ENCODE measurements around a stretch of chr5.

GRCh38 chr5:93587917-93588594 lies 5.0 kb downstream of the NR2F1 start:
- PRO-cap, result no peak
- RRBS, result no CpG with 5 or more reads among the region's 71 CpGs

DNA sequence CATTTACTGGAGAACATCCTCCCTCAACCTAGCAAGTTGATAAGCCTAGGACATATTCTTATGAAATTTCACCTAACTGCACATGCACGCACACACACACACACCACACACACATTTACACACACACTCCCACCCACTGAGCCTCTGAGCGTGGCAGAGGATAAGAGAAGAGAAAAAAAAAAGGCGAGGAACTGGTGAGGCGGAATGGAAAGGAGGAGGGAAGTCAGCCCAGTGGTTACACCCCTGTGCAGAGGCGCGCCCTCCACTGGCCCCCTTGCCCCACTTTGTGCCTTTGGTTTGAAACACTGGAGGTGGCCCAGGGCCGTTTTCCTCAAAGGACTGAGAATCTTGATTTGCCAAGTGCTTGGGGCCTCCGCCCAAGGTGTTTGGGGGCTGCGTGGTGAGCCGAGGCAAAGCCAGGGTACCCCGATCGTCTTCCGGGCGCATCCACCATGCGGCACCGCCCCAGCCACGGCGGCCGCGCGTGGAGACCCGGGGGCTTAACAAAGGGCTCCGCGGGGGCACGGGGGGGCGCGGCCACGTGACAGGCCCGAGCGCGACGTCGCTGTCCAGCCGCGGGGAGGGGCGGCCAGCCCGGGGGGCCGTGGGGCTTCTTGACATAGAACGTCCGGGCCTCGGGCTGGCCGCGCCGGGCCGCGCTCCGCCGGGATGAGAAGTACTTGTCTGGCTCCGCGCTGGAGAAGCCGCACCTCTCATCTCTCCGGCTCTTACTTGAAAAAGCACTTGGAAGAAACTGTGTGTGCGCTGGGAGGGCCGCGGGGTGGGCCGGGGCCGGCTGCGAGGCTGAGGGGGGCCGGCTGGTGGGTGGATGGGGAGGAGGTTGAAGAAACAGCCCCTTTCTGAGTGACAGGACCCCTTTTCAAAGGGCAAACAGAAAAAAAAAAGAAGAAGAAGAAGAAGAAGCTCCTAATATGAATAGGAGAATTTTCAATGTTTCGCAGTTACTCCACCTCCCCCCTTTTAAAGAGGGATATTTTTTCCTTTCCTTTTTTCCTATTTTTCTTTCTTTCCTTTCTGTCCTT lies 21.0 kb downstream of the NR2F1 start:
- PRO-cap, result no peak
- RRBS, result 83% methylated on average over 19 of the region's 60 CpGs

DNA sequence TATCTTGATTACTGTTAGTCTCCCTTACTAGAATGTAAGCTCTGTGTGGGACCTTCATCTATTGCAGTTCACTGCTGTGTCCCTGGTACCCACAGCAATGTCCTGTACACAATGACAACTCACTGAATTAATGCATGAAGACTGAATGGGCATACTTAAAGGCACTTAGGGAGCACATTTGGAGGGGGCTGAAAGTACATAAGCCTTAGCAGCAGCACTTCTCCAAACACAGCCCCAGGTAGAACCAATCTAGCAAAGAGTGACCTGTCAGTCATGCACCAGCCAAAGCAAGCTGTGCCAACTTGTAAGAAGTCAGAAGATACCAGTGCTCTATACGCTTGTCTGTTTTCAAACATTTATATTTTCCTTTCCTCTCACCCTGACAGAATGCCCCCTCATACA lies 12.9 kb upstream of the POU5F2 start:
- PRO-cap, result no peak
- RRBS, result no CpG with 5 or more reads among the region's 1 CpG

- PRO-cap, result no peak
- RRBS, result no CpG with 5 or more reads among the region's 2 CpGs
These were observed 248.8 kb upstream of the FAM172A start for GRCh38 chr5:94360227-94360711.

- PRO-cap, result no peak
- RRBS, result no CpG with 5 or more reads among the region's 1 CpG
These were observed 208.0 kb downstream of the MCTP1 start for GRCh38 chr5:95076808-95077311.

DNA sequence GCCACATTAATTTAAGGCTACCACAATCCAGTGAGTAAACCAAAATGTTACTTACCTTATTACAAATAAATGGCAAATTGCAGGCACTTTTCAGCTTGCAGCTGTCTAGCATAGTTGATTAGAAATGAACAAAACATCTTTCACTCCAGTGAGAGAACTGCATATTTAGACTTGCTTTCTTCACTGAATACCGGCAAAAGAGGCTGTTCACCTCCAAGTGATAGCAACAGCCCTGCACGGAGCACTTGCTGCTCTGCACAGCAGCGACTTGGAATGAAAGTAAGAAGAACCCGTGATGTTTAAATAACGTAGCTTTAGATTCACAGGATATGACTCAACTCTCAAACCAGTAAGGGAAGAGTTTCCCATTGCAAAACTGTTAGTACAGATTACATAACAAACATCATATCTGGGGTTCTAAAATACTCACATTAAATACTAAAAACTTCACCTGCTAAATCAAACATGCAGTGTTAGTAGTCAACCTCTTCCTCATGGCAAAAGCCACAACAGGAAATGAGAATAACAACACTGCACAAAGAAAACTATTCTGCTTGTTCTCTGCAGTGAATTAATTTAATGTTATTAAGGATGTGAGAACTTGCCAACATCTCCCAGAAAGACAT lies 203.4 kb downstream of the MCTP1 start:
- PRO-cap, result bidirectional peak, plus-strand start at position 438 of the sequence, minus-strand start at position 275 of the sequence
- RRBS, result no CpG with 5 or more reads among the region's 5 CpGs

GRCh38 chr5:95550523-95550734 lies 4.3 kb downstream of the SKIC3 start:
- PRO-cap, result no peak
- RRBS, result no CpG with 5 or more reads among the region's 2 CpGs

GRCh38 chr5:95641593-95642334 lies 4.8 kb upstream of the RFESD start:
- PRO-cap, result no peak
- RRBS, result no CpG with 5 or more reads among the region's 6 CpGs

GRCh38 chr5:95723416-95724023 lies 7.6 kb upstream of the RHOBTB3 start:
- PRO-cap, result no peak
- RRBS, result no CpG with 5 or more reads among the region's 3 CpGs

DNA sequence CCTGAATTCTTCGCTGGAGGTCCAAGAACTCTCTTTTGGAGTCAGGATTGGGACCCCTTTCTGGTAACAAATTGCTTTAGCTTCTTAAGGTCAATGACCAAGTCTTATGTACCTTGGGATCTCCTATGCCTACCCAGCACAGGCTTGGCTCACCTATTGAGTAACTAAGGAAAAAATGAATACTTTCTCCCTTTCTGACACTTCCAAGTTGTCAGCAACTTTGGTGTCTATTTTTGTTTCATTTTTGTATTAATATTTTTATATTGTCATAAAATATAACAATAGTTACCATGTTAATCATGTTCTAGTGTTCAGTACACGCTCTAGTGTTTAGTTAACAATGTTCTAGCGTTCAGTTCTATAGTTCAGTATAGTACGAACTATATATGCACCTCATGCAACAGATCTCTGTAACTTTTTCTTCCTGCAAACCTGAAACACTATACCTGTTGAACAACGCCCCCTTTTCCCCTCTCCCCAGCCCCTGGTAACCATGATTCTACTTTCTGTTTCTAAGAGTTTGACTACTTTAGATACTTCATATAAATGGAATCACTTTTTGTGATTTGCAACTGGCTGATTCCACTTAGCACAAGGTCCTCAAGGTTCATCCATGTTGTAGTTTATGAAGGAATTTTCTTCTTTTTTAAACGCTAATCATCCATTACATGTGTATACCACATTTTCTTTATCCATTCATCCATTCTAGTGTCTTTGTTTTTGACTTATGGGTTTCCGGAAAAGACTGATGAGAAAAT lies 1.7 kb upstream of the RHOBTB3 start:
- PRO-cap, result no peak
- RRBS, result no CpG with 5 or more reads among the region's 7 CpGs

- PRO-cap, result no peak
- RRBS, result no CpG with 5 or more reads among the region's 3 CpGs
These were observed 42.6 kb downstream of the RHOBTB3 start for GRCh38 chr5:95773461-95774376.

- PRO-cap, result no peak
- RRBS, result no CpG with 5 or more reads among the region's 2 CpGs
These were observed 18.6 kb downstream of the GLRX start for GRCh38 chr5:95803925-95804339.

GRCh38 chr5:95845257-95845896 lies 22.9 kb upstream of the GLRX start:
- PRO-cap, result no peak
- RRBS, result no CpG with 5 or more reads among the region's 3 CpGs

DNA sequence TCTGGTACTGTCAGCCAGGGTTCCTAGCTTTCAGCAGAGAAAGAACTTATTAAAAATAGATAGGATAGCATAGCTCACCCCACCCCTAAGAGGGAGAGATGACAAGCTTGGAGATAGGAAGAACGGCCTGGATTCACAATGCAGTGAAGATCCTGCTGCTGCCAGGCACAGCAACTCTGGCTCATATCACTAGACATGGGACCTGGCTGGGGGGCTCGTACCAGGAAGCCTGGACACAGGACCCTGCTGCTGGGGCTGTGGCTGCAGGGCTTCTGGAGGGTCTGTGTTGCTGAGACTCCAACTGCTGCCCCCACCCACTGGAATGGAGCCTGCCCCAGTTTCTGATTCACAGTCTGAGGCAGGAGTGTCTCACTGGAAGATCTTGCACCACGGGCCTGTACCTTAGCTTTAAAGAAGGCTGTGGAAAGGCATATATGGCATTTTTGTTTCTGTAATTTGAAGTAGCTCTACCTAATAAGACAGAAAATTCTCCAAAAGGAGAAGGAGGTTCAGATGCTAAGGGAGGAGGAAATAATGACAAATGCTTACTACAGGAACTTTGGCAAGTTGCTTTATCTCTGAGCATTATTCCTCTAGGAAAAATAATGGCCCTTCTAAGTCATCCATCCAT lies 31.0 kb upstream of the GLRX start:
- PRO-cap, result no peak
- RRBS, result no CpG with 5 or more reads among the region's 3 CpGs

- PRO-cap, result no peak
These were observed 11.7 kb downstream of the ELL2 start for GRCh38 chr5:95949922-95950330.

DNA sequence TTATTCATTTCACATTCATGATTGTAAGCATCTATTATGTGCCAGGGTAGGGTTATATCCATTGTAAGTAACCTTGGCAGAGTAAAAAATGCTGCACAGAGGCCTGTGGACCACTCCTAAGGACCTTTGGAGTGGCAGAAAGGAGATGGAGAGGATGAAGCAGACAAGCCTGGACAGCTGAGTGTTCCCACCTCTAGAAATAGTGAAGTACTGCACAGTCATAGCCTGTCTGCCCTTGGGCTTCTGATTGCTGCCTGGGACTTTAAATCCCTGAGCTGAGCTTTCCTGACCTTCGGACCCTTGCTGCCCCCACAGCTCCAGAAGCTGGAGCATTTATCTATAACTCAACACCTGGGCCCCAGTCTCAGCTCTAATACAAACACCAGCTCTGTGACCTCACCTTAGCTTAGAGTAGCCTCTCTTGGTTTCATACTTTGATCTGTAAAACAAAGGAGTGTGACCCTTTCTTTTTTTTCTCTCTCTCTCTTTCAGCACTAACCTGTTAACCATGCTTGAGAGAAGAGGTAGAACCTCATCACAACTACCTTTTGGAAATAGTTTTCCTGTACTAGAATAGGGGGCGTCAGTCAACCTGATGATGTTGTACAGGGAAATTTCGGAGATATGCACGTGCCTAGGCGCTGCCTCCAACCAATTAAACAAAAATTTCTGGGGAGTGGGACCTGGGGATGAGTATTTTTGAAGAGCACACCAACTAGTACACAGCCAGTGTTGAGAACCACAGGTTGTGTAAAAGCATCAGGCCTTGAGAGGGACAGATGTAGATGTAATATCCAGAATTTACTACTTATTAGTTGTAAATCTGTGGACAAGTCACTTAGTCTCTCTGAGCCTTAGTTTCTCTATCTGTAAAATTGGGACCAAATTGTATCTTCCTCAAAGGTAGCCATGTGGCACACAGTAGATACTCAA lies 25.4 kb upstream of the ELL2 start:
- PRO-cap, result no peak
- RRBS, result no CpG with 5 or more reads among the region's 5 CpGs

- PRO-cap, result no peak
- RRBS, result no CpG with 5 or more reads among the region's 19 CpGs
These were observed 147.0 kb upstream of the ELL2 start for GRCh38 chr5:96108554-96109190.

DNA sequence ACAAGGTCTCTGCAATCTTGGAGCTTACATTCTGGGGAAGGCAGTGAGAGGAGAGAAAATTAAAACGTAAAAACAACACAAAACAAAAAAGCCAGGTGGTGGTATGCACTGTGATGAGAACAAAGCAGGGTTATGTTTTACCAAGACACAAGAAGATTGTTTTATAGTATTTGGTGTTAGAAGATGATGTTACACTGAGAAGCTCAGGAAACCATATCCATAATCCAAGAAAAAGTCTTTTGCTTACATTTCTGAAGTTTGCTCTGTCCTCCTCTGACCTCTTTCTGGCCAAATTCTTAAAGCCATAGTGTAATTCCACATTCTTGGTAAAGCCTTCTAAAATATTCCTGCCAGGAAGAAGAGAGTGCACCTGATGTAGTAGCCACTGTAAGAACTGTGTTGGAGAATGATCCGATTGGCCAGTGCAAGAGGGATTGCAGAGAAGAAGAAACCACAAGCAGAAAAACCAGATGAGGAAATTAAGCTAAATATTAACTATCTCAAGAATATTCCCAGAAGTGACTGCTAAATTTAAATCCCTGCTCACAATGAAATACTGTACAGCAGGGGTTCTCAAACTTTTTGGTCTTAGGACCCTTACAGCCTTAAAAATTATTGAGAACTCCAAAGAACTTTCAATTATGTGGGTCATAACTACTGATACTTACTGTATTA lies 218.3 kb downstream of the PCSK1 start:
- PRO-cap, result no peak
- RRBS, result no CpG with 5 or more reads among the region's 2 CpGs

- PRO-cap, result no peak
- RRBS, result no CpG with 5 or more reads among the region's 3 CpGs
These were observed 197.4 kb downstream of the PCSK1 start for GRCh38 chr5:96235780-96235993.

DNA sequence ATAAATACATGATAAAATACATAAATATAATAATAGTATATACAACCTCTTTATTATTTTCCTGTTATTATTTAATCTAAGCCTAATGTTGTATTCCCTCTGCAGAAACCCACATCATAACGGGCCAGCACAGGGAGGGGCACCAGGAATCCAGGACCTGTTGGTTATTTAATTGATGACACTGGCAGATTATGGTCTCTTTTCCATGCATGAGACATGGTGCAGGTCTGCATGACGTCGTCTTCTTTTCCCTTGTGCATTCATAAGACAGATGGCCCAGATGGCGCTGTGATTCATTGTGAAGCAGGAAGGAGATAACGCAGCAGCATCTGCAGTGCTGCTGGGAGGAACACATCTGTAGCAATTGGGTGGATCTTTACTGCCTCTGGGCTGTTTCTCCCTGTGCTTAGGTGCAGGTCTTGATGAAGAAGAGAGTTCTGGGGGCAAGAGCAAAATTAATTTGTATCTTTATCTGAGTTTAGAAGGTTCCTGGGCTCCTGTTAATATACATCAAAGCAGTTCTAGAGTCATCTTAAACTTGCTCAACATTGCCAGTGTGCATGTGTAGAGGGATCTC lies 176.2 kb downstream of the PCSK1 start:
- PRO-cap, result bidirectional peak, plus-strand start at position 292 of the sequence, minus-strand start at position 267 of the sequence
- RRBS, result no CpG with 5 or more reads among the region's 5 CpGs